Cardiac septum (tissue), 1 donor: ENCODE data around the genes RPS3 and KLHL35.

DNA sequence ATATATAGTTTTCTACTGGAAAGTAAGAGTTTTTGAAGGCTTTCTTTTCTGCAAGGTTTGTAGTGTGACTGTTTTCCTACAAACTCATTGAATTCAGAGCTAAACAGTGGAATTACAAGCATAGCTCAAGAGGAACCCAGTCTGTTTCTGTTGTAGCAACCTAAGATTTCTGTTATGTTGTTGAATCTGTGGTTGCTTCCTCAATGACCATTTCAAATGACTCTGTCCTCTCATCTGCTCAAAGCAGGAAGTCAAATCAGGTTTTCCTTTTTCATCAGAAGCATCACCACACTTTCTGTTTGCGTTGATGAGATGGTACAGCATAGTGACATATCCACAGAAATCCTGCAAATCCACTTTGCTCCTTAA is 12.5 kb upstream of the UCP2 start:
- PRO-cap, result no peak

- PRO-cap, result no peak
Observed at GRCh38 chr11:73995663-73996417, 13.0 kb downstream of the UCP3 start.

GRCh38 chr11:74033422-74034069 is 24.7 kb upstream of the UCP3 start:
- PRO-cap, result no peak

DNA sequence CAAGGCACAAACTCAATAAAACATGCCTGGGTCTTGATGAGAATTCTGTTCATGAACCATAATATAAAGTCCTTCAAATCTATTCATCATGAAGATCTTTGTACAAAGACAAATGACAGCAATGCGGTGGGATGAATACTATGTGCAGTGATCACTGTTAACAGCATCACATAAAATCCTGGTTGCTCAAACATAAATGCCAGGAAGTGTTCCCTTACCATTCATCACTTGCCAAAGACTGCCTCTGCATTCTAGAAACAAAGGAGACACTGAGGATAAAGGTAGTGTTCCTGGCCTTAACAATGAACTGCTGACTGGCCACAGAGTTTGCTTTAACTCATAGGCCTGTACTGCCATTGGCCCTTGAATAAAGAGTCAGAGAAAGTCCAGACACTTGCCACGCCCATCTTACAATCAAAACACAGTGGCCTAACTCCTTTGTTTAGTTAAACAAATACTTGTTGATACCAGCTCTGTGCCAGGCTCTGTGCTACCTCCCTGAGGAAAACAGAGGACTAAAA is 29.5 kb downstream of the C2CD3 start:
- PRO-cap, result no peak

- PRO-cap, result no peak
Observed at GRCh38 chr11:74442830-74444178, 24.0 kb downstream of the KCNE3 start.

DNA sequence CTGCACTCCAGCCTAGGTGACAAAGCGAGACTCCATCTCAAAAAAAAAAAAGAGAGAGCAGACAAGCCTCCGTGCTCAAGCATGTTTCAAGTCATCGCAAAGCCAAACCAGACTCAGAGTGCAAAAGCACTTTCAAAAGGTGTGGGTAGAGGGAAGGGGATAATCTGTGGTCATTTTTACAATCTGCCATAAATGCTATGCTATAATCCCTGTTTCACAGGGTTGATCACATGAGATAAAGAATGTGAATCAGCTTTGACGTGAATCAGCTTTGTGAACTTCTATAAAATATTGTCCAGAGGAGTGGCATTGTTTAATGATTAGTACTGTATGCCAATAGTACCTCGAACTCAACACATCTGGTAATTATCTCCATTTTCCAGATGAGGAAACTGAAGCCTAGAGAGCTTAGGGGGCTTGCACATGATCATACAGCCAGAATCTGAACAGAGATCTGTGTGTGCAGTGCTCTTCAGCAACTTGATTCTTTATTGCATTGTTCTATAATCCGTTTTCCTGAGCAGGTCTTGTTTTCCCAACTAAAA is 20.0 kb upstream of the POLD3 start:
- PRO-cap, result no peak

DNA sequence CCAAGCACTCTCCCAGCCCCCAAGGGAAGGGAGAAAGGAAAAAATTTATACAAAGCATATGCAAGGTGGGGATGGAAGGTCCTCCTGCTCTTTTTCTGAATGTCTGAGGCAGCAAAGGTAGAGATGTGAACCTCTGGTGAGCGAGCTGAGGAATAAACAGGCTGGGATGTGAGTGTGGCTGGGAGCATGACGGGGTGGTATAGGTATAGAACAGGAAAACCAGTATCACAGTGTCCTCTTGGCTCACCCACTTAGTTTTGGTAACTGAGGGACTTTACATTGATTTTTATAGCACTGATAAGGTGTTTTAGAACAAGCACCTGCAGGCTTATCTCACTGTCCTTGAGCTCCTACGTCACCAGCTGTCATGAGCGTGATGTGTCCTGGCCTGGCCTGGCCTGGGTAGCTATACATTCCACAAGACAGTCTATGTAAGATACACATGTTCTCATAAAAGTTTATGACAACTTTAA is 10.3 kb upstream of the POLD3 start:
- PRO-cap, result no peak

DNA sequence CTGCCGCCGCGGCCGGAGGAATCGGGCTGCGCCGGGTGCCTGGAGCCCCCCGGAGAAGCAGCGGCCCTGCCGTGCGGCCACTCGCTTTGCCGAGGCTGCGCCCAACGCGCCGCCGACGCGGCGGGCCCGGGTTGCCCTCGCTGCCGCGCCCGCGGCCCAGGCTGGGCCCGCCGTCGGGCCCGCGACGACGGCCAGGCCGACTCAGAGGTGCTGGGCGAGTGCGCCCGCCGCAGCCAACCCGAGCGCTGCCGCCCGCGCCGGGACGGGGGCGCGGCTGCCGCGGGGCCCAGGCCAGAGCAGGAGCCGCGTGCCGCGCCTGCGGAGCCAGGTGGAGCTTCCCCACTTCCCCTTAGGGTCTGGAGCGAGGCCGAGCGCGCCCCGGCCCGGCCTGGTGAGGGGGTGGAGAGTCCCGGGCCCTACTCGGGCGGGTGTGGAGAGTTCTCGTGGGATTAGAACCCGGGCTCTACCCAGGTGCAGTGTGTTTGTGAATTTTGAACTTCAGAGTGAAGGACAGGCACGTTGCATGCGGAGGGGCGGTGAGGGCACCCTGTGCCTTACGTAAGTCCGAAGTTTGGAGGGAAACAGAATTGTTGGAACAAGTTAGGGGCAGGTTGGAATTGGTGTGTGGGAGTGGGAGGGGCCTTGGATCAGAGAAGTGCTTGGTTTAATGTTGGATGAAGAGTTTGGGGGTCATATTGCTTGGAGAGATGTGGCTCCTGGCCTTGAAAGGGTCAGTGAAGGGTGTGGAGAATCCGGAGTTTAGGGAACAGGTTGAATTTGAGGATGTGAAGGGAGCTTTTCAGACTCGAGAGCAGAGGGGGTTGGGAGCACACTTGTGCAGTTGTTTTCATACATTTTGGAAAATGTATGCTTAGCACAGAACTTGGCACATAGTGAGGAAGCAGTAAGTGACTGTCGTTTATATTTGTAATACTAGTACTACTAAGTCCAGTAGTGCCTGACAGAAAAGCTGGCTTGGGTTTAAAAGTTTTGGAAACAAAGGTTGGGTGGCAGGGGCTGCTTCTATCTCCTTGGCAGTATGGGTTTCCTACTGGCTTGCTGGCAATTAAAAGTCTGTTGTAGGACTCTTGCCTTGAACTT is 756 bp downstream of the RNF169 start:
- PRO-cap, result no peak

GRCh38 chr11:75151755-75152730 is 1.1 kb downstream of the SLCO2B1 start:
- PRO-cap, result no peak

- PRO-cap, result no peak
Observed at GRCh38 chr11:75259853-75260510, 19.4 kb downstream of the TPBGL start.

- PRO-cap, result no peak
Observed at GRCh38 chr11:75262328-75263286, 22.0 kb downstream of the TPBGL start.

- PRO-cap, result no peak
Observed at GRCh38 chr11:75264179-75265008, 23.8 kb downstream of the TPBGL start.

GRCh38 chr11:75303502-75304132 is 47.8 kb downstream of the ARRB1 start:
- PRO-cap, result no peak

DNA sequence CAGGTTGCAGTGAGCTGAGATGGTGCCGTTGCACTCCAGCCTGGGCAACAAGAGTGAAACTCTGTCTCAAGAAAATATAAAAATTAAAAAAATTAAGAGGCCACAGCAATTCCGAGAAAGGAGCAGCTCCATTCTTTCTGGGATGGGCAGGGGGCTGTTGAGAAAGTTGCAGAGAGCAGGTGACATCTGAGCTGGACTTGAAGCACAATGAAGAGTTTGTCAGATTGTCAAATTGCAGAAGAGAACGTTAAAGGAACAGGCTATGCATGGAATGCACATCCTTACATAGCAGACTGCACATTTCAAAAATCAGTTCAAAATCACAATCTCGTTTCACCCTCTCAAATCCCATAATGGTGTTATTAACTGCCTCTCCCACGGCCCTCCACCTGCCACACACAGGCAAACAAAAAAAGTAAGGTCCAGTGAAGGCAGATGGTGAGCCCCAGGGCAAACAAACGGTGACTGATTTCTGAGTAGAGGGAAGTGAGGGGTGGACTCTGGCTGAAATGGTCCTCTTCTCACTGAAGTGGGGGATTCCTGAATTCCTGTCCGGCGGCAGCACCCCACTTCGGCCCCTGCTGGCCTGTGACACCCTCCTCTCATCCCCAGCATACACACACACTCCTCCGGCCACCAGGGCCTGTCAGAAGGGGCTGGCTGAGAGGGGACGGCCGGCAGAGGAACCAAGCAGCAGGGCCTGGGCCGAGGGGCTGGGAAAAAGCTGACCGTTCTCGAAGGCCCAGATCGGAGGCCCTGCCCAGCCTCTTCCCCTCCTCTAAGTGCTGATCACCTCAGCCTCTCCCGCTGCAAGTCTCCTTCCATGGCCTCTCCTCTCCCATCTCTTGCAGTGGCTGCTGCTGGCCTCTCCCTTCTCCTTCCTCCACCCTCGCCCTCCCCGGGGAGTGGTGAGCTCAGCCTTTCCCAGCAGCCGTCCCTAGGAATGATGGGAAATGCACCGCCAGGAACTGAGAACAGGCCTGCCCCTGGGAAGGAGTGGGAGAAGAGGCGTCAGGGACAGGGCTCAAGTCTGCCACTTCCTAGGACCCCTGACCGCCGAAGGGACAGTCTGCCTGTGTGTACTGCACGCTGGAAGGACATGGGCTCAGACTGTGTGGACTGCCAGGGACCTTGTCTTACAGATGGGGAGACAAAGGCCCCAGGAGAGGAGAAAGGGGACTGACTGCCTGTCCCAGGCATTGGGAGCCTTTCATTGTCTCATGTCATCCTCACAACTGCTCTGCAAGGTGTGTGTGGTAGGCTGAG is 39.8 kb downstream of the ARRB1 start:
- PRO-cap, result bidirectional peak, plus-strand start at position 993 of the sequence, minus-strand start at position 847 of the sequence

DNA sequence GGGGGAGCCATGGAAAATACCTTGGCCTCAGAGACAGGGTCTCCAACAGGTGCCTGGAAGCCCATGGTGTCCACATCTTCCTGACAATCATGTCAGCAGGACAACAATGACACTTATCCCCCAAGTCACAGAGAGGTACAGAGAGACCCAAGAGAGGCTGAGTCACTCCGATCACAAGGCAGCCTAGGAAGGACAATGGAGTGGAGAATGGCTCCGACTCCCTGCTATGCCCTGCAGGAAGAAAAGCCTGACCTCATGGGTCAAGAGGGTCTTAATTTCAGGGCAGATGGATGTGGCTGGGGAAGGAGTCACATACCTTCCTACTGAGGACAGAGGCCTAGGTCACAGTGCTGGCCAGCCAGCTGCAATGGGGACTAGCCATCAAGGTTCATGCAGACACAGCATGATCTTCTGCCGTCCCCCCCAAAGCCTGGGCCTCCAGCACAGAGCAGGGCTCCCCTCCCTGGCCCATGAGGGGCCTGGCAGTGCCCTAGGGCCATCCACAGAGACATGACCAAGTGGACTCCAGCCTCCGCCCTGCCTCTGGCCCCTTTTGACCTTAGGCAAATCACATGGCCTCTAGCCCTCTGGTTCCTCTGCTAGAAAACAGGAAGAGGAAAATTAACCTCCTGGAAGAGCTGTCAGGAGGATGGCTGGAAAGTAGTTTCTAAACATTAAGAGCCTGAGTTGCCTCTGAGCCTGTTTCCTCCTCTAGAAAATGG is 1.9 kb downstream of the ARRB1 start:
- PRO-cap, result no peak

- PRO-cap, result unidirectional peak, plus-strand start at chr11:75399519
Observed at GRCh38 chr11:75399193-75400111, at the start of gene RPS3. Gene RPS3, plus strand, starts transcription at chr11:75399518.

DNA sequence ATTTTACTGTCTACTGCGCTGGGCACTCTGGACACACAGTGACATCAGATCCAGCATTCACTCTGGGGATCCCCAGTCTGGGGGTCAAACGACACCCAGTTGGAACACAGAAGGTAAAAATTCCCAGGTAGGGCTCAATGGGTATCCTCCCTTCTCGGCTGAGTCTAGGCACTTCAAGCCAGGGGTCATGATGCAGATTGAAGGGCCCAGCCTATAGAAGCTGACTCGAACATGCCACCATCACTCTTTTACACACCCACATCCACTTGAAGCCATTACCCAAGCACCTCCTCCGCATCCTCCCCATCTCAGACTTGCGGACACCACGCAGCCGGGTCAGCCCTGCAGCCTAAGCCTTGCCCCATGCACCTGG is 354 bp downstream of the KLHL35 start:
- PRO-cap, result no peak

DNA sequence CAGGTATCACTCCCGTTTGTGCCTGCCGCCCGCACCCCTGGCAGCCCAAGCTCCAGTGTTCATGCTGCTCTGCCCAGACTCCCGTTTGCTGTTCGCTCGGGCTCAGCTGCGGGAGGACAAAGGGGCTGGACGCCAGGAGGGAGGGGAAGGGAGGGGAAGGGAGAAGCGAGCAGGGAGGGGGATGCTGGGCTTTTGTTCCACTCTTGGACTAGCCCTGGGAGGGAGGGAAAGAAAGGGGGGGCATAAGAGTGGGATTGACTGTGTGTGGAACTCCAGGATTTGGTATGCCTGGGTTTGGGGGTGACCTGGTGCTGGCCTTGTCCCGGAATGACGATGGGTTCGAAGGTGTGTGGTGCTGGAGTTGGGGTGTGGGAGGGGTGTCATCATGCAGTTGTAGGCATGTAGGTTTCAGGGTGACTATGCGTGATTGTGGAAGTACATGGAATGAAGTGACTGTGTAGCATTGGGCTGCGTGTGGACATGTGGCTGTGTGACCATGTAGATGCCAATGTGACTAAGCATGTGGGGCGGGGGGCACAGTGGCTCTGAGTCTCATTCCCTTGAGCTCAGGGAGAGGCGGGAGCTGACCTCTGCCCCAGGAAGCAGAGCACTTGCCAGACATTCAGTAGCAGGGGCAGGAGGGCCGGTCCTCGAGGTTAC is at the start of gene KLHL35:
TSS of gene KLHL35 (minus strand) at position 118 of the 660 bp plus-strand sequence.
- PRO-cap, result no peak

- PRO-cap, result unidirectional peak, plus-strand start at chr11:75474527
Observed at GRCh38 chr11:75474000-75474755, 41.2 kb upstream of the KLHL35 start.

DNA sequence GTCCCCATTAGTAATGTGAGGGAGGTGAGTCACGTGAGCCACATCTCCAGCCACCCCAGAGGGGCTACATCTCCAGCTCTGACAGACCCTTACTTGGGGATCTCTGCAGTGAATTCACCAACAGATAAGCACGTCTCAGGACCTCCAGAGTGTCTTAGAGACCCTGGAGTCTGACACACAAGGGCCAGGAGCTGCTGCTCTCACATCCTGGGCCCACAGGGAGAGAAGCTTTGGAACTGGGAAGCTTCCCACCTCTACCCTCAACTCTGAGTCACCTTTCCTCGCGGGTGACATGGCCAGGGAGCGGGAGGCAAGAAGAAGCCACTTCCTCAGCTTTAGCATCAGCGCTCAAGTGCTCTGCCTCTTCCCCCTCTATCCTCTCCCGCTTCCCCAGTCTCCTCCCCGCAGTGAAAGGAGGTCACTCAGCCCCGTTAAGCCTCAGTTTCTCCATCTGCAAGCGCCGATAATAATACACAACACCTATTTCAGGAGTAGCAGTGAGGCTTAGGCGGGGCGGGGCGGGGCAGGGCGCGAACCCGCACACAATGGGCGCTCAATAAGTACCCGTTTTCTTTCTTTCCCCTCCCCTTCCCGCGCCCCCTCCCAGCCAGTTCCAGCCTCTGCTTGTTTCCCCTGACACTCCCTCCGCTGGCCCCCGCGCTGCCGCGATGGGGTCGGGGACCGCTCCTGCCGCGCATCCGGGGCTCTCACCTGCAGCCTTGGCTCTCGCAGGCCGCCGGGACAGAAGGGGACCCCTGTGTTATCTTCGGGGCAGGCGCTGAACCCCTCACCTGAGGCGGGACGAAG is 1.0 kb downstream of the GDPD5 start:
- PRO-cap, result no peak